Left lobe of liver (tissue), 1 donor: ENCODE measurements around a stretch of chr22.

GRCh38 chr22:30422729-30423528, 2.6 kb upstream of the MTFP1 start:
- PRO-cap = bidirectional peak, plus-strand start at chr22:30423114, minus-strand start at chr22:30423000; bidirectional peak, plus-strand start at chr22:30423412, minus-strand start at chr22:30423359

DNA sequence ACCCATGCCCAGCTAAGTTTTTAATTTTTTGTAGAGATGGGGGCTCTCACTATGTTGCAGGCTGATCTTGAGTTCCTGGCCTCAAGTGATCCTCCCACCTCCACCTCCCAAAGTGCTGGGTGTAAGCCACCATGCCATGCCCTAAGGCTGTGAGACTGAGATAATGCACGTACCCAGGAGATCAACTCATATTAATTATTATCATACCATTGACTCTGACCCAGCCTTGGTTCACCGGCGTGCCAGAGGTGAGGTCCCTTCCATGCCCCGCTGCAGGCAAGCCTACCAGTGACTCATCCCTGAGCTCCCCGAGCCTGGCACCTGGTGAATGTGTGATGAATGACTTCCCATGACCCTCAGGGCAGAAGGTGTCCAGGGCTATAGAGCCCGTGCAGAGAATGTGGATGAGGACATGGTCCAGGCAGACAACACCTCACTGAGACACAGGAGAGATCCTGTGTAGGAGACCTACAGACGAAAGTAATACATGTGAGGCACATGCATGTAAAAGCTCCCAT, 12.1 kb downstream of the GAL3ST1 start:
- PRO-cap = no peak

GRCh38 chr22:30609911-30610811, 3.2 kb downstream of the TCN2 start:
- PRO-cap = no peak

GRCh38 chr22:30668400-30668972, 811 bp upstream of the DUSP18 start:
- PRO-cap = no peak

- PRO-cap = no peak
These were observed 135.2 kb downstream of the MORC2 start for GRCh38 chr22:30833272-30833809.

DNA sequence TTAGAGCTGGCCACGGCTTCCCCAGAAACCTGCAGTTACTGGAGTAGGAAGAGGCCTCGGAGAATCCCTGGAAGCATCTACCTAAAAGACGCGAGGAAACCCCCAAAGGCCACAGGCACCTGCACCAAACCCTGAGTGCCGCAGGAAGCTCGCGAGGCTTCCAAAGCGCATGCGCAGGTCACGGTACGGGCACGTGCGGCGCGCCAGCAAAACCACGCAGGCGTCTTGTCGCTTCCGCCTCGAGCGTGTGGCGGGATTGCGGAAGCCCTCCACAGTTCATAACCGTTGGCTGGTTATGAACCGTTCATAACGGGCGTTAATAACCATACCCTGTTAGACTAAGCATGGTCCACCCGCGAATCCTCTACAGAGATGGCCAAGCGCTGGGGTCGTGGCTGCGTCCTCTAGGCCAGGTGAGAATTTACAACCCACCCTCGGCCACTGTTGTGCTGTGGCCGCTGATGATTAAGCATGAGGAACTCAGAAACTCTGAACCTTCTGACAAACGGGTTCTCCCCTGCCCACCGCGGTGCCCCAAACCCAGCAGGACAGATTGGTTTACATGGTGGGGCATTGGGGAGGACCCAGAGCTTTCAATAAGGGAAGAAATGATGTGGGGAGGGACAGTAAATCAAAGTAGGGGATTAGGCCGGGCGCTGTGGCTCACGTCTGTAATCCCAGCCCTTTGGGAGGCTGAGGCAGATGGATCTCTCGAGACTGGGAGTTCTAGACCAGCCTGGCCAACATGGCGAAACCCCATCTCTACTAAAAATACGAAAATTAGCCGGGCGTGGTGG, 46.3 kb downstream of the MORC2 start:
- PRO-cap = bidirectional peak, plus-strand start at position 242 of the sequence, minus-strand start at position 151 of the sequence

- PRO-cap = no peak
These were observed 30.6 kb downstream of the MORC2 start for GRCh38 chr22:30937812-30938443.

GRCh38 chr22:30941059-30941679, 27.4 kb downstream of the MORC2 start:
- PRO-cap = no peak

- PRO-cap = unidirectional peak, plus-strand start at chr22:30969472
These were observed 1.1 kb upstream of the MORC2 start for GRCh38 chr22:30969351-30970313.

DNA sequence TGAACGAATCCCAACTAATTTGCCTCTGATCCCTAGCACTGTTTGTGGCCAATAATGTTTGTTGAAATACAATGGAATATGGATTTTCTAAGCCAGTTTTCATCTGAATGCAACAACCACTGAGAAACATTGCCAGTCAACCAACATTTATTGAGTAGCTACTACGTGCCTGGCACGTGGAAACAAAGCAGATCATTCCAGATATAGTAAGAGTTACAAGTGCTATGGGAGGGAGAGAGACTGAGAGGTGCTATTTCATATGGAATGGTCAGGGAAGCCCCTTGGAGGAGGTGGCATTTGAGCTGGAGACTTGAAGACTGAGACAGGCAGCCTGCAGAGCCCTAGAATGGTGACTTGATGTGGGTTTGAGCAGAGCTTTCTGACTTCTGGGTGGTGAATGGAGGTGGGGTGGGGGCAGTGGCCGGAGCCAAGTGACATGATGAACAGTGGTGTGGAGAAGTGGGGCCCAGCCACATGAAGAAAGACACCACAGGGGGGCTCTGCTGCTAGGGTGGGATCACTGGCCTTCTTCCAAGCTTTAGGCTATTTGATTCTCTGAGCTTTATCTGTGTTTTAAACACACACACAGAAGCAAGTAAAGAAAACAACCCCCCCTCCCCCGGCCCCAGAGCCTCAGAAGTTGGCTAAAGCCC, 35.1 kb upstream of the SMTN start:
- PRO-cap = no peak

GRCh38 chr22:31081861-31082995, 1.1 kb downstream of the SMTN start:
- PRO-cap = unidirectional peak, minus-strand start at chr22:31082372

DNA sequence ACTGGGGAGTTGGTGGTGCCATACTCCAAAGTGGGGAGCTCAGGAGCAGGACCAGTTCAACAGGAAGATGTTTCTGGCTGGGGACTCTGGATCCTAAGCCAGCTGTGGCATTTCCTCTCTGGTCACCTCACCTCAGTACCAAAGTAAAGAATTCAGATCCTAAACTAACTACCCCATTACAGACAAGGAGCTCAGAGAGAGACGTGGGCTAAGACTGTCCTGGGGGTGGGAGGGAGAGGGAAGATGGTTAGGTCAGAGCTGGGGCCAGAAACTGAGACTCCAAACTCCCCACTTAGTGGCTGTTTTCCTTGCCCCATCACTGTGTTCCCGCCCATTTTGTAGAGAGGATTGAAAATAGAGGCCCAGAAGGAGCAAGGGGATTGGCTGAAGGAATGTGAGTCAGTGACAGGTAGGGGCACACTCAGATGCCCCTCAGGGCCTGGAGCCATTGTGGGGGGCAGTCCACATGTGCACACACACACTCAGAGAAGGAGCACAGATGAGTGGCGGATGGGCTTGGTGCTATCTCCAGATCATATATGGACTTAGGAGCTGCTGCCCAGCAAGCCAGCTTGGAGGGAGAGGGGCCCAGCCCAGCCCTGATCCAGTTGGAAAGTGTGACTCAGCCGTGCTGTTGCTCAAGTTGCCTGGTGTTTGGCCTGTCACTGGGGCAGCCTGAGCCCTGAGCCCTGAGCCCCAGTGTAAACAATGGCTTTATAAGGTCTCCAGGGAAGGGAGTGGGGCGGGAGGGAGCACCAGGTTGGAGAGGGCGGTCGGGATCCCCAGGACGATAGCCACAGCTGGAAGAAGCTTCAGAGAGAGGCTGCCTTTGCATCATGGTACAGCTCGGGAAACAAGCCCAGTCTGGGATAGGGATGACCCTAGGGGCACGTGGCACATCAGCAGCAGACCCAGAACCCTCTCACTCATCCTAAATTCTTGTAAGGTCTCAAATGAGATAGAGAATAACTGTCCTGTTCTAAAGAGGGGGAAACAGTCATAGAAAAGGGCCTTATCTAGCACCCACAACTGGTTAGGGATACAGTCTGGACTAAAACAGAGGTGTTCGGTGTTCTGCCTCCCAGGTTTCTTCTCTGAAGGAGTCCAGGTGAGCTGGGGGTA, 5.0 kb downstream of the SELENOM start:
- PRO-cap = no peak

- PRO-cap = no peak
These were observed 6.5 kb downstream of the LIMK2 start for GRCh38 chr22:31218470-31219210.

DNA sequence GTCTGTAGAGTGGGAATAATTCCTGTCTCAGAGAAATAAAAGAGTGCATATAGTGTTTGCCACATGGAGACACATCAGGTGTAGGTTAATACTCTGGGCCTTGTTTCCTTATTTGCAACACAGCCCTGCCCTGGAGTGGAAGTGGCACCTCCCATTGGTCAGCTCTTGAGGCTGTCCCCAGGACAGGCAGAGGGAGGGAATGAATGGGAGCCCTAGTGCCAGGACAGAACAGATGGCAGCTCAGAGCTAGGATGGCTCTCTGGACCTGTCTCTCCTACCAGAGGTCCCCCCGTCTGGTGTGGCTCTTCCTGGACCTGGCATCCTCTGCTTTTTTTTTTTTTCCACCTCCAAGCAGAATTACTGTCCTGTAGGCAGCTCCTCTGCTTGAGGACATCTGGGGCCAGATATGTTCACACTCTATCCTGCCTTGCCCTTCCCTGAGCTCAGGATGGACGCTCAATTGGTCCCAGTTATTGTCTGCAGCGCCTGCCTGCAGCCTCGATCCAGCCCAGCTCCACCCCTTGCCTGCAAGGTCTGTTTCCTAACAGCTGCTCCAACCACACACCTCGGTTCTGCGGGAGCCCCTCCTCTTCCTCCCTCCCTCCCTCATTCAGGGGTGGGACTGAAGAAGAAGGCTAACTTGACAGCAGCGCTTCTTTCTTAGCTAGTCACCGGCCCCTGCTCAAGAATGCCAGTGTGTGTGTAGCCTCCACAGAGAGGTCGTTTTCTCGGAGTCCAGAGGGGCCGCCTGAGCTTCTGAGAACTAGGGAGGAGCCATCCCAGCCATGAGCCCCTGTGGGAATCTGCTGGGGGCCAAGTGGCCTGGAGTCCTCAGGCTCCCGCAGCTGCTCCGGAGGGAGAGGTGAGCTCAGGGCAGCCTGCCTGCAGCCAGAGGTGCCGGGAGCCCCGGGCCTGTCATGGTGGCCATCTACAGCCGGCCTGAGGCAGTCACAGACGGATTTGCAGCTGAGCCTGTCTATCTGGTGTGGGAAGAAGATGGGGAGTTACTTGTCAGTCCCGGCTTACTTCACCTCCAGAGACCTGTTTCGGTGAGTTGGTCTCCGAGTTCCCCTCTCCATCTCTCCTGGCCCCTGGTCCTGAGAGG, 36.0 kb downstream of the LIMK2 start:
- PRO-cap = no peak

GRCh38 chr22:31268668-31269451, 23.4 kb downstream of the PIK3IP1 start:
- PRO-cap = no peak

GRCh38 chr22:31286106-31286881, 6.0 kb downstream of the PIK3IP1 start:
- PRO-cap = bidirectional peak, plus-strand start at chr22:31286598, minus-strand start at chr22:31286419

DNA sequence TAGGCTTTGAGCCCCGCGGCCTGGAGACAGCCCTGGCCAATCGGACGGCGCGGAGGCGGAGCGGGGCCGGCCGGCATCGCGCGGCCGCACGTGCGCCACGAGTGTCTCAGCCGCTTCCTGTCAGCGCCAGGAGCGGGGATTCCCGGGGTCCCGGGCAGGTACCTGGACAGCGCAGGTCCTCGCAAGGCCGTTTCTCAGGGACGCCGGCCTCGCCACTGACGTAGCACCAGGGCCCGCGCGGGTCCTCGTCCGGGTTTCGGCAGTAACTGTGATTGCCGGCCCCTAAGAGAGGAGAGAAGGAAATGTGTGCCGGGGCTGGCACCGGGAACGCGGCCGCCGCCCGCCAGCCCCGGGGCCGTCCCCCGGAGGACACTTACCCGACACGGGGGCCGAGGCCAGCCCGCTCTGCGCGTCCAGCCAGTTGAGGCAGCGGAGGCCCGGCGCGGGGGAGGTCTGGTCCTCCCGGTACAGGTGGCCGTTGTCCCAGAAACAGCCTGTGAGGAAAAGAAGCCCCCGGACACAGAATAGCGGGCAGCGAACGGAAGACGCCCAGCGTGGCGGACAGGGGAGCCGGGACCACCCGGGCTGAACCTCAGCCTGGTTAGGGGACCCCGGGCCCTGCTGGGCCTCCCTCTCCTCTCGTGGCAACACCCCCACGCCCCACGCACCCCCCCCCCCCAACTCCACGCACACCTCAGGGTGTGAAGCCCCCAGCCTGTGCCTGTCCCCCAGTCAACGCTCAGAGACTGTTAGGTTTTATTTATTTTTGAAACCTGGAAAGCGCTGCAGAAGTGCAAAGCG, 1.3 kb downstream of the PIK3IP1 start:
- PRO-cap = bidirectional peak, plus-strand start at position 104 of the sequence, minus-strand start outside the sequence

- PRO-cap = no peak
These were observed 3.0 kb downstream of the PATZ1 start for GRCh38 chr22:31342996-31343754.

GRCh38 chr22:31585383-31586121, 76.5 kb downstream of the PISD start:
- PRO-cap = no peak

GRCh38 chr22:31630140-31630689, 31.8 kb downstream of the PISD start:
- PRO-cap = bidirectional peak, plus-strand start at chr22:31630616, minus-strand start at chr22:31630443